Cardiac muscle cell (in vitro differentiated cells and primary cell): ENCODE data around the genes EAPP and SRP54.

DNA sequence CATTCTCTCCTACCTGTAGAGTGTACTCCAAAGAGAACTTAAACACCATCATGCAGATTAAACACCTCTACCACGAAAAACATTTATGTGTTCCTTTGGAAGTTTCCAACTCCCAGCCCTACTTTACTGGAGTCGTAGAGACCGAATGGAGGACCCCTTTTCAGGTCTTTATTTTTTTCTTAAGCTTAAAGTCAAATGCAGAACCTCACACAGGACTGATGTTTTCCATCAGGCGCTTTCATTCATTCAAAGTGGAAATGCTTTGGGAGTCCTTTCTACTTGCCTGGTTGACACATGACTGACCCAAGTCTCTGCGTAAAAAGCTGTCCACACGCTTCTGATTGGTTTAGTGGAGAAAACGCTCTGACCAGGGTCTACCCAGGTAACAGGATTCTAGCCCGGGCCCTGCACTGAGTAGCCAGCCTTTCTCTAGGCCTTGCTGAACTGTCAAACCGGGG, 1.1 kb upstream of the NPAS3 start:
- RAMPAGE, long total RNA = no peak
- RRBS = 54% methylated on average over 2 of the region's 9 CpGs

DNA sequence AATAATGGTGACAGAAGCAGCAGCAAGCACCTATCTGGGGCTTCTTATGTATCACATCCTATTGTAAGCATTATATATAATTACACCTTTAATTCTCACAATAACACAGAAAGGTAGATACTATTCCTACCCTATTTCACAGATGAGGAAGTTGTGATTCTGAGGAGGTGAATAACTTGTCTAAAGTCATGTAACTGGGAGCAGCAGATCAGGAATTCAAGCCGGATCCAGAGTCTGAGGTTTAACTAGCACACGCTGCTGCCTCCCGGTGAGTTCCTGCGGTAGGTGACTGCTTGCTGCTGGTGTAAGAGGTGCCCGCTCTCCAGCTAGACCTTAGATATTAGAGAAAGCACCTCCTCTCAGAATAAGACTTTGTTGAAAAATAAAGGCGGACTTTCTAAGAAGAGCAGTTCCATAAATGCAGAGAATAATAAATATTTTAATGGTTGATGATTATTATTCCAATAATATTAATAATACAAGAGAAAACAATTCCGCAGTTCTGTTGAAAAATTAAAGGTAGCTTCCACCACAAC, 72.9 kb upstream of the EGLN3 start:
- RAMPAGE, long total RNA = no peak
- RRBS = 75% methylated on average over 2 of the region's 7 CpGs

DNA sequence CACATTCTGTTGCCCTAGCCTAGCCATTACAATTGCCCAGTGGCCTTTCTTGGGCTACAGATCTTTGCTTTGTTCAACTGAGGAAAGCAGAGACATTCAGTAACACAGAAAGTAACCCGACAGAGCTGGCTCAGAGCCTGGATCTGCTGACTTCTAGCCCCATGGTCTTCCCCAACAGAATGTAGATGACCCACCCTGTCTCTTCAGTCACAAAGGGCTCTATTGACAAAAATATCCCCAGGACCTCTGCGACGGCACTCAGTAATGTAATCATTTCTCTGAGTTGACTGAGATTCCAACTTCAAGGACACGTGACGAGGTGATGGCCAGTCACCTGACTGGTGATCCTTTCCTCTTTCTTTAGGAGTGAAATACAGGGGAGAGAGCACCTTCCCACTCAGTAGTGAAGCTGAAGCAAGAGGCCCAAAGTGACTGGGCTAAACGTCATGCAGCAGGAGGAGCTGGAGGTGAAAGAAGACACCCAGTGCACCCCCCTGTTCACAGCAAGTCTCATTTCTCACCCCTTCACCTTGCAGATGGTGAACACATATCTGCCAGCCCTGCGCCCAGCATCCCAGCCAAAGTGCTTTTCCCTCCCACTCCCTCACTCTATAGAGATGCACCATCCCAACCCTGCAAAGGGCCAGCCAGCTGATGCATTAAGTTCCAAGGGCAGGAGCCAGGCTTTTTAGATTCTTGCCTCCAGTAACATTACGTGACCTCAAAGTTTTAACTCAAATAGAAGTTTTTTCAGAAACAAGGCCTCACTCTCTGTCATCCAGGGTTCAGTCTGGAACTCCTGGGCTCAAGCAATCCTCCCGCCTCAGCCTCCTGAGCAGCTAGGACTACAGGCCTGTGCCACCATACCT, 179.2 kb upstream of the EGLN3 start:
- RAMPAGE, long total RNA = no peak
- RRBS = no CpG with 5 or more reads among the region's 9 CpGs

DNA sequence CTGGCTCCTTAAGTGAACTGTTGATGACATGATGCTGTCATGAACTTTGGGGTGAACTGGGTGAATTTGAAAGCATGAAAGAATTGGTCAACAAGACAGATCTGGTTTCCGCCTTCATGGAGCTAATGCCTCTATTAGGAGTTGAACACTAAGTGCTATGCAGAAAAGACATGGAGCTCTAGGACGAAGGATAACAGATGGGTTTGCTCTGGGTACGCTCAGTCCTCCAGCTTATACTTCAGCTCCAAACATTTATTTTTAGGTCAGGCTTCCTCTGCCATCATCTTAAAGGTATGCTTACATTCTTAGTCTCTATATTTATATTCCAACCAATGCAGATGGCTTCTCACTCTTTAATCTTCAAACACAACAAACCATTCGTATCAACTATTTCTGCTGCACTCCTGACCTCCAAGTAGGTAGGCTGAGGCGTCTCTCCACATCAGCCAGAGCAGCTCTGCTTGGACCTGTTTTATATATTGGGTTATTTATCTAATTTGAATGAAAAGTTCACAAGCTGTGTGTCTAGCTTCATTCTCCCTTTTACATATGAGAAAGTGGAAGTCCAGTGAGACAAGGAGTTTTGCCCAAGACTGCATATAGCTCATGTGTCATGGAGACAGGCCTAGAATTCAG, 226.3 kb downstream of the SPTSSA start:
- RAMPAGE, long total RNA = no peak
- RRBS = no CpG with 5 or more reads among the region's 5 CpGs

- RAMPAGE, long total RNA = no peak
- RRBS = no CpG with 5 or more reads among the region's 3 CpGs
These were observed 129.8 kb downstream of the SPTSSA start for GRCh38 chr14:34332203-34332598.

DNA sequence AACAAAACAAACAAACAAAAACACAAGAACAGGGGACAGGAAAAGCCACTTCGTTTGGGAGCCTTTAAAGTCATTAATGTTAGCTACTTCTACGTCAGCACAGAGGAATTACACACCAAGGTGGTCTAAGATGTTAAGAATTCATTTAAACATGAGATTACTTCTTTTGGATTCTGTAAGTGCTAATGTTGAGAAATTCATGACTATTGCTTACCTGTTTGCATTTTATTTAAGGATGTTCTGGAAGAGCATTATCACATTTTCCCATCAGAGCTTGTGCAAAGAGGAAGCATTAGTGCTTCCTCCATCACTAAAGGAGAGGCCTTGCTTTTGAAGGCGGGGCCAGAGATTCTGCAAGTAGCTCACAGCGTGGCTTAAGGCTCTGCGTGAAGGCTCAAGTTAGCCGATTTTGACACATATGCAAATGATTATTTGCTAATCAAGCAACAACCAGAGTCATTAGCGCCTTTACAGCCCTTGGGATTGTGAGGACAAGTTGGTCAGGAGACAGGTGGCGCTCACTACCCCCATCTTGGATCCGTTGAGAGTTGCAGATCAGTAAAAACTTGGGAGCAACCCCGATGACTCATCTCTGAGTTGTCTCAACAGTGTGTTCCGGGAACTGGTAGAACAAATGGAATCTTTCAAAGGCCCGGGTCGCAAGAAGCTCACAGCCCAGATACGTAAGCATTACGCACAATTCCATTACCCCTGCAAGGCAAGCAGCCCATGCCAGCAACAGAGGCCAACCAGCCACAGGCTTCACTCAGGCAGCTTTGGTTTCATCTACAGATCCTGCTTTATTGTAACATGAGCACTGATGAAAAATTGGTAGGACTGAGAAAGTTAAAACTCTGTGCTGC, 34.7 kb upstream of the SPTSSA start:
- RAMPAGE, long total RNA = no peak
- RRBS = no CpG with 5 or more reads among the region's 15 CpGs

DNA sequence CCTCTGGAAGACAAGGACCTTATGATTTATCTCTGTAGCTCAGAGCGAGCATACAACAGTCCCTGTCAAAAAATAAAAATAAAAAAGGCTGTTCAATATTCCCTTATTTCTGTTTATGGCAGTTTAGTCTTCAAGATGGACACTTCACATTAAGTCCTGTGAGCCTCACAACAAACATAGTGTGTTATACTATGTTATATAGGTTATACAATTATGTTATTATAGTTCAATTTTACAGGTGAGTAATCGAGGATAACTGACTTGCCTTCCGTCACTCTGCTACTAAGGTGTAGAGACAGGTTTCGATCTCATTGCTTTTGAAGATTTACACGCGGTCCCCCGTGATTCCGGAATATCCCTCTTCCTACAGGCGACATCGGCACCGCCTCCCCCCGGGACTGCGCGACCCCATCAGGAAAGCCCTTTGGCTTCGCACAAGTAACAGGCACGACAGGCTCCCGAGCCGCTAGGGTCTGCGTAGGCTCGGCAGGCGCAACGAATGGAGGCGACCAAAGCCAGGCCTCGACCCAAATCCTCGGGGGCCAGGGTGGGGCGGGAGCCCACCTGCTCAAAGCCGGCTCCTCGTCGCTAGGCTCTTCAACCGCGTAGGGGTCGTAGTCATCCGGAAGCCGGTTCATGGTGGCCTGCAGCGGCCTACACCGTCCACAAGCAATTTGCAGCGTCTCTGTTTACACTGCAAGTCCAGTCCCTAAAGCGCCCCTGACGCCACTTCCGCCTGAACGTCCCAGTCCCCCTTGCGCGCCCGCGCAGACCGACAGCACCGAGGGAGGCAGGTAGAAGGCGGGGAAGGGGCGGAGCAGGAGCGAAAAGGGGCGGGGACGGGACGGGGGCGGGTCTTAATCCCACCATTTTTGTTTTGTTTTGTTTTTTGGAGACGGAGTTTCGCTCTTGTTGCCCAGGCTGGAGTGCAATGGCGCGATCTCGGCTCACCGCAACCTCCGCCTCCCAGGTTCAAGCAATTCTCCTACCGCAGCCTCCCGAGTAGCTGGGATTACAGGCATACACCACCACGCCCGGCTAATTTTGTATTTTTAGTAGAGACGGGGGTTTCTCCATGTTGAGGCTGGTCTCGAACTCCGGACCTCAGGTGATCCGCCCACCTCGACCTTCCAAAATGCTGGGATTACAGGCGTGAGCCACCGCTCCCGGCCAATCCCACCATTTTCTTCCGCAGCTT, at the start of gene EAPP:
EAPP (minus strand) TSS at position 711 of the 1,198 bp plus-strand sequence.
- RAMPAGE, long total RNA = start-site peak on the minus strand centred at position 664 of the sequence, 149 bp wide, 2,538 and 1,640 reads in 2 replicates
- RRBS = 3% methylated on average over 9 of the region's 74 CpGs

- RAMPAGE, long total RNA = no peak
- RRBS = no CpG with 5 or more reads among the region's 7 CpGs
These were observed 10.1 kb downstream of the SNX6 start for GRCh38 chr14:34619490-34620548.

DNA sequence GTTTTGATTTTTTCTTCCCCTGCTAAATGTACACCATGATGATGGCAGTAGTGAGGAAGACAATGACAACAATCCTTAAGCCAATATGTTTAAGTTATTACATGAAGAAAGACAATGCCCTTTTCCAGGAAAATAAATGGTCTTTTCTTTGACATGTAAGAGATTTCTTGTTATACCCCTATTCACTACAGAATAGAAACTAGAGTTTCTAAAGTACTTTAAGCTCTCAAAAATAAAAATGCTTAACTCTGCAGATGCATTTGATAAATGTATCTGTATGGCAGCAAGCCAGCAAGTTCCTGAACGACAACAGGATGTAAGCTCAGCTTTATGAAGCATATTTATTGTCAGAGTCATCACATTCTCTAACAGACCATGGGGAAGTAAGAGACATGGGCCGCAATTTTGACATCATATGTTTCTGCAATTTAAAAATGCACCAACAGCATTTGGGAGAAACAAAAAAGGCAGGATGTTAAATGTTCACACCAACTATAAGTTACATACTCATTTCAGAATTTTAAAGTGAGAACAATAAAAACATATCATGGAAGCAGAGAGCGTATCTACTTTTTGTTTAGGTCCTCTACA, 36.1 kb upstream of the SNX6 start:
- RAMPAGE, long total RNA = no peak
- RRBS = no CpG with 5 or more reads among the region's 3 CpGs

- RAMPAGE, long total RNA = no peak
- RRBS = no CpG with 5 or more reads among the region's 13 CpGs
These were observed 50.5 kb upstream of the CFL2 start for GRCh38 chr14:34764756-34765450.

GRCh38 chr14:34982812-34983180, at the start of gene SRP54:
Gene SRP54, plus strand, starts transcription at chr14:34982992.
- RAMPAGE, long total RNA = start-site peak on the plus strand at chr14:34982964-34983102, 2,492 and 387 reads in 2 replicates
- RRBS = no CpG with 5 or more reads among the region's 23 CpGs

DNA sequence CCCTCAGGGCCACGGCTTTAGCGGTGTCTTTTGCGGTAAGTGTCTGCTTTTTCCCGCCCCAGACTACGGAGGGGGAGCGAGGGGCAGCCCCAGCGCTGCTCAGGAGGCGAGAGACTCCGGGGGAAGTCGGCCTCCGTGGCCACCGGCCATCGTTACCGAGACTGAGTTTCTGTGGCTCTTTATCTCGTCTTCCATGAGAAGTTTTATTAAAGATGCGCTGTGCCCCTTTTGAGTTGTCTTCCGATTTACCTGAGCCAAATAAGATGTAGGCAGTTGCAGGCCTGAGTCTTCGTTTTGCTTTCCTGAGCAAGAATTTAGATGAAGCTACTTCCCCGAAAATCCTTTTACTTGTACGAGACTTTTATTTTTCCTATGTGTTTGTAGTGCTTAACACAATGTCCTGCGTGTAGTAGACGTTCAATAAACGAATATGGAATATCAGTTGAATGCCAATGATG, 418 bp downstream of the SRP54 start:
- RAMPAGE, long total RNA = no peak
- RRBS = no CpG with 5 or more reads among the region's 23 CpGs

GRCh38 chr14:35028950-35029750, 16.9 kb upstream of the FAM177A1 start:
- RAMPAGE, long total RNA = no peak
- RRBS = no CpG with 5 or more reads among the region's 8 CpGs

- RAMPAGE, long total RNA = no peak
- RRBS = no CpG with 5 or more reads among the region's 21 CpGs
These were observed 747 bp downstream of the PPP2R3C start for GRCh38 chr14:35121024-35121461.

DNA sequence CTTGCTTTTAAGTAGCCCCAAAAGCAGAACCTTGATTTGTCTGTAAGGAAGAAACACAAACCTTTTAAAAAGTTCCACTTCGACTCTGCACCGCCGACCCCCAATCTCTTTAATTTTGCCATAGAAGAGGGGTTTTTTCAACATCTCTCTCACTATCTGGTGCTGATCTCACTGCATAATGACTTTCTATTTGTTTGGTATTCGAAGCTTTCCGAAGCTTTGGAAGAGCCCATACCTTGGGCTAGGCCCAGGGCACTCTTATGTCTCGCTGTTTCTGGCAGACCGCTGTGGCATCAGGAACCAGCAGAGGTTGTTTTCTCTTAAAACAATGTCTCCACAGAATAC, 688 bp downstream of the PRORP start:
- RAMPAGE, long total RNA = no peak
- RRBS = no CpG with 5 or more reads among the region's 7 CpGs

DNA sequence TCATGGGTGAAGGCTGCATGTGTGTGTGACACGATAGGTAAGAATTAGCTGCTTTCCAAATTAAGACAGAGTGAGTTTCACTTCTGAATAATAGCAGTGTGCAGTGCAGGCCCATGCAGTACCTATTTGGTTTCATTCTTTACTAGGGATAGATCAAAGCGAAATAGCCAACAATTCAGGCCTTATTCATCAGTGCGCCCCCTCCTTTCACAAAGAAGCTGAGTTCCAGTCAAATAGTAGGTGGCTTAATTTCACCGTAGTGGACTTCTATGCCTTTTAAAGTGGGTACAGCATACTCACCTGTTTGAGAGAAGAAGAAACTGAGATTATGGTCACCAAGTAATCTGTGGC, 6.4 kb upstream of the PSMA6 start:
- RAMPAGE, long total RNA = no peak
- RRBS = no CpG with 5 or more reads among the region's 4 CpGs

- RAMPAGE, long total RNA = no peak
- RRBS = no CpG with 5 or more reads among the region's 17 CpGs
These were observed 49.4 kb downstream of the PSMA6 start for GRCh38 chr14:35341487-35342171.

DNA sequence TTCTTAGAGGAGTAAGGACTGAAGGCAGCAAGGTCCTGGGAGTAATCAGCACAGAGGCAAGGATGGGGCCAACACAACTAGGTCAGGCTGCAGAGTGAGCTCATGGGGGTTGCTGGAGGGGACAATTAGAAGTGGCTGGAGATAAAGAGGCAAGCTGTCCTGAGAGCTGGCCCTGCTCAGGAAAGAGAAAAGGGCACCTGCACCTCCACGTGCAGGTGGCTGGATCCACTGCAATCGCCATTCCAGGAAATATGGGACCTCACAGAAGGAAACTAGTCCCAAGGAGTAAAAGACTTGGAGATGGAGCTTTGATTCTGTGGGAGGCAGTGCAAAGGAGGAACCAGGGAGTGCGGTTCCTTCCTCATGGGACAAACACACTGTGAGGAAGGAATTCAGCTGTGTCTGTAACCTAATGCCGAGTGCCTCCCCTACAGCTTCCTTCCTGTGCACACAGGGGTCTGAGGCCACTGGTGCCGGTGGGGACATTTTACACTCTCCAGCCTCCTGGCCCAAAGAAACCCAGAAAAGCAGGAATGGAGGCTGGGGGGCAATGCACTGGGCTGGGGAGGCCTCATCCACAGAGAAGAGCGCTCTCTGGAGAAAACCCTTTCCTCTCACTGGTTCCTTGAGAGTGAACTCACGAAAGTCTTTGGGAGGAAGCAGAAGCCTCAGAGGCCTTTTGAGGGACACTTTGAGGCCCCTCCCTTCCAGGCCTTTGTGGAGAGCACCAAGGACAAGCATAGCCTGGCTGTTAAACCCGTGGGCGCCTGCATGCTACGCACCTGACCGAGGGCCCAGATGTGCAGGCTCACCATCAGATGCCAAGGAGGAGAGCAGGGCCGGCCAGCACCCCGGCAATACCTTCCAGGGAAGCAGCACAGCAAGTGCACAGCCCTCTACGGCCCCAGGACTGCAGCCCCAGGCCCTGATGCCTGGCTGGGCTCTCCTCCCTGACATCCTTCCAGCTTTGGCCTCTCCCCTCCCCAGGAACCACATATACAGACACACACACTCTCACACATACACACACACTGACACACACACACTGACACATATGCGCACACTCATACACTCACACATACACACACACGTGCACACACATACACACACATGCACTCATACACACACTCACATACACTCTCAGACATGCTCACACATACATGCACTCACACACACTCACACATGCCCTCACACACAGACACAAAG, 52.1 kb downstream of the NFKBIA start:
- RAMPAGE, long total RNA = no peak
- RRBS = no CpG with 5 or more reads among the region's 16 CpGs

DNA sequence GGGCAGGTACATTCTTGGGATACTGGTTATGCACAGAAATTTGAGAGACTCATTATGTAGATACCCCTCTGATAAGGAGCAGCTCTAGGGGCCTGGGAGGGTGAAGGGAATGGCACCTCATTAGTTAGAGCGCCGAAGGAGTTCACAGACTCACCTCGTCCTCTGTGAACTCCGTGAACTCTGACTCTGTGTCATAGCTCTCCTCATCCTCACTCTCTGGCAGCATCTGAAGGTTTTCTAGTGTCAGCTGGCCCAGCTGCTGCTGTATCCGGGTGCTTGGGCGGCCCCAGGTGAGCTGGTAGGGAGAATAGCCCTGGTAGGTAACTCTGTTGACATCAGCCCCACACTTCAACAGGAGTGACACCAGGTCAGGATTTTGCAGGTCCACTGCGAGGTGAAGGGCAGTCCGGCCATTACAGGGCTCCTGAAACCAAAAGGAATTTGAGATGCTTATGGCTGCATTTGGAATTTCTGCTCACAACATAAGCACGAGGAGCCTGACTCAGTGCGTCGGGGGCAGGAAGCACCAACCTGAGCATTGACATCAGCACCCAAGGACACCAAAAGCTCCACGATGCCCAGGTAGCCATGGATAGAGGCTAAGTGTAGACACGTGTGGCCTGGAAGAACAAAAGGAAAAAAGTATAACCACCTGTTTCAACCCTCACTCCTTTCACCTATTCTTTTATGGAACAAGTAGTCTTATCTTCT, 2.2 kb downstream of the NFKBIA start:
- RAMPAGE, long total RNA = no peak
- RRBS = no CpG with 5 or more reads among the region's 13 CpGs

- RAMPAGE, long total RNA = no peak
- RRBS = no CpG with 5 or more reads among the region's 7 CpGs
These were observed 11.5 kb upstream of the NFKBIA start for GRCh38 chr14:35415847-35416581.